A375 (cell line): ENCODE measurements around a stretch of chr16.

- RAMPAGE, long total RNA, result no peak
Measured at GRCh38 chr16:71753361-71753958, 29.0 kb upstream of the PHLPP2 start.

DNA sequence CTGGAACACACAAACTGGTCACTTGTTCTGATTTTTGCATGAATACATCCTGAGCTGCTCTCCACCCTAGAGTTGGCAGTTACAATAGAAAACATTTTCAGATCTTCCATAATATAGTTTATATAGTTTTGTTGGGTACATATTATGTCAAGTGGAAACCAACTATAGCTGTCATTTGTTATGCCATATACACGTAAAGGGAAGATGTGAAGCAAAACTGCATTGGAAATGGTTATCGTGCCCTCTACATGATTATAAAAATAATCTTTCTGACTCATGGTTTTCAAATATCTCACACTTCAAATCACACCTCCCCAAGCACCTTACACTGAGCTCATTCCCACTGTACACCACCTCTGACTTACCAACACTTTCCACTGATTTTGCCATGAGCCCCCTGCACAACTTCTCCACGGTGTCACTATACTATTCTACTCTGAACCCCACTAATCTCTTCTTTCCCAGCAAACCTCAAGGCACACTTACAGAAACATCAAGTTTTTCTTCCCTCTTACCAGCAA lies 18.9 kb downstream of the ZNF821 start:
- RAMPAGE, long total RNA, result no peak

- RAMPAGE, long total RNA, result no peak
Measured at GRCh38 chr16:71881155-71881577, 2.8 kb downstream of the ZNF821 start.

GRCh38 chr16:72986031-72986449 lies 61.9 kb downstream of the ZFHX3 start:
- RAMPAGE, long total RNA, result no peak

DNA sequence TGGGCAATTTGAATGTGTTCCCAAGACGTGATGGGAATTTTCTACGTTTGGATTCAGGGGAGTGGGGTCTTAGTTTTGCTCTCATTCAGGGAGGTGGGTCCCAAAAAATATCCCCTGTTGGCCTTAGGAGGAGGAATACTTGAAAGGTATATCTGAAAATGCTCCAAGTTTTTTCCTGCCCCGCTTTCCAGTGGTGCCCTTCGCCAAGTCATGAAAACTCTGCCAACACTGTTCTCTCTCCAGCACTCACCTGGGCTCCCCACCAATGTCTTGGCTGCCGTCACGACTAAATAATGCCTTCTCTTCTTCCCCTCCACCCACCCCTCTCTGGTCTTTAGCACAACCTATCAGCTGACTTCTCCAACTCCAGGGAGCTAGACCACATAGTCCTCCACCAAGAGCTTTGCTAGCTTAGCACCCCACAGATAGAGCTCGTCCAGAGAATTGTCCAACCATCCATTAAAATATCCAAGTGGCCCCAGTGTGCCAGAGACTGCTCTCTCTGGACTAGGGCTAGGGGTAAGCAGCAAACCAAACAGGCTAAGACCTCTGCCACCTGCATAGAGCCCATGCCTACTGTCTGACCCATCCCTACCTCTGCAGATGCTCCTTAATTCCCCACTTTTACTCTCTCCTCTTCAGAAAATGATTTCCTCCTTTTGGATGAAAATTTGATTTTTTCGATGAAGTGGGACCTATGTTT lies 30.5 kb downstream of the ZFHX3 start:
- RAMPAGE, long total RNA, result no peak

- RAMPAGE, long total RNA, result no peak
Measured at GRCh38 chr16:73019327-73019999, 28.5 kb downstream of the ZFHX3 start.

GRCh38 chr16:73048357-73049492 lies 797 bp upstream of the ZFHX3 start:
- RAMPAGE, long total RNA, result no peak

DNA sequence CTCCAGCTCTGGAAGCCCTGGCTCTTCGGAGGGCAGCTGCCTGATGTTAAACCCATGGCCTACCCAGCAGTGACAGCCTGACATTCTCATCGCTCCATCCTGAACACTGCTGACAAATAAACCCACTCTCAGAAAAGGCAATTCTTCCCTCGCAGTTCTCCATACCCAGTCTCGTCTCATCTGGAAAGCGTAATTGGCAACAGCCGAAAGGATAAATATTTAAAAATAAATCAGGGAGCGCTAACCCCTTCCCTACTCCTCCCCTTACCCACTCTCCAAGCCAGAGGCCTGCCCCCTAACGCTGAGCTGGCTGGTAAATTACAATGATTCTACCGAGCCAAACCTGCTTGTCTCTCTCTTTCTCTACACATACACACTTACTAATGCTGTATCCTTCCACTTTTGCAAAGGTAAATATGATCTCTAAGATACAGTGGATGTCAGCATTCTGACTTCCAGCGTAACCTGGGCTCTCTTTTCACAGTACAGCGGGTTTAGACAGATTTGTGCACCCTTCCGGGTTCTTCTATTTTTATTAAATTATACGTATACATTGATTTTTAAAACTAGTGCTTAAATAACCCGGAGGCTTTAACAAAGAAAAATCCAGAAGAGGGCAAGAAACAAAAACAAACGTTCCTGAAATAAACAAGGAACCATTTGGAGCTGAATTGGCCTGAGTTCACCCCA lies 2.9 kb upstream of the ZFHX3 start:
- RAMPAGE, long total RNA, result no peak

GRCh38 chr16:73060846-73061545 lies 13.1 kb upstream of the ZFHX3 start:
- RAMPAGE, long total RNA, result no peak

- RAMPAGE, long total RNA, result no peak
Measured at GRCh38 chr16:73525531-73525794, 477.5 kb upstream of the ZFHX3 start.

DNA sequence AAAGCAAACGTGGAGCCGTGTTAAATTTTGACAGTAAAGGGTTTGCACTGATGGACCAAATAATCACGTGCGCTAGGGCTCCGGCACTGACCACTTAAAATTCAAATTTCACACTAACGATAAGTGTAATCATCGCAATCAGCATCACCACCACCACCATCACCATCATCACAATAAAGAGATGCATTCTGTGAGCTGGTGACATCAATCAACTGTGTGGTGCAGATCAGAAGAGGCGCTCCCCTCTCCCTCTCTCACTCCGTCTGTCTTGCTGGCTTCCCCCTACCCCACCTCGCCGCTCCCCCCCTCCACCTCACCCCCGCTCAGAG lies 405.9 kb upstream of the PSMD7 start:
- RAMPAGE, long total RNA, result no peak

DNA sequence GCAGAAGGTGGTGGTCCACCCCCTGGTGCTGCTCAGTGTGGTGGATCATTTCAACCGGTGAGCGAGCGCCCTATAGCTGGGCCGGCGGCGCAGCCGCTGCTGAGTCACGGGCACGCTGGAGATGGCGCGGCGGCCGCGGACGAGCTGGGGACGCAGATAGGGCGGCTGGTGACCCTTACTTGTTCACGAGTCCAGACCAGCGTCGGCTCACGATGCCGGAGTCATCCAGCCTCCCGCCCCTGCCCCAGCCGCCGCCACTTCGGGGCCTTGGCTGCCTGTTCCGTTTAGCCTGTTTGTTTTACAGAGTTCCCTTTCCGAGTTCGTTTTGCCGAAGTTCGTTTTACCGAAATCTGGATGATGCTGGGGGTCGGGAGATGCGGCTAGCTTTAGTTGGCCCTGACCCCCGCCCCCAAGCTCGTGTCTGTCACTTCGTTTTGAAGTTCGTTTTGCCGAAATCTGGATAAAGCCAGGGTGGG lies 356 bp downstream of the PSMD7 start:
- RAMPAGE, long total RNA, result no peak

DNA sequence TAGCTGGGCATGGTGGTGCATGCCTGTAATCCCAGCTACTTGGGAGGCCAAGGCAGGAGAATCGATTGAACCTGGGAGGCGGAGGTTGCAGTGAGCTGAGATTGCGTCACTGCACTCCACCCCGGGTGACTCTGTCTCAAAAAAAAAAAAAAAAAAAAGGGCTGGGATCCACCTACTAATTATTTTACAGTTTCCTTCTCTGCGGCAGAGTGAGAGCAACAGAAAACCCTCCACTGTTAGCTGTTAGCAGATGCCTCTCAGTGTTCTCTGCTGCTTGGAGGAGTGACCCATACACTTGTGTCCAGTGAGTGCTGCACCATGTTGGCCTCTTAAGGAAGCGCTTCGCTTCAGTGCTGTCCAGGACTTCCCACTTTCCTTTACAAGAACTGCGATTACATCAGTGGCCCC lies 18.3 kb upstream of the CLEC18B start:
- RAMPAGE, long total RNA, result no peak

DNA sequence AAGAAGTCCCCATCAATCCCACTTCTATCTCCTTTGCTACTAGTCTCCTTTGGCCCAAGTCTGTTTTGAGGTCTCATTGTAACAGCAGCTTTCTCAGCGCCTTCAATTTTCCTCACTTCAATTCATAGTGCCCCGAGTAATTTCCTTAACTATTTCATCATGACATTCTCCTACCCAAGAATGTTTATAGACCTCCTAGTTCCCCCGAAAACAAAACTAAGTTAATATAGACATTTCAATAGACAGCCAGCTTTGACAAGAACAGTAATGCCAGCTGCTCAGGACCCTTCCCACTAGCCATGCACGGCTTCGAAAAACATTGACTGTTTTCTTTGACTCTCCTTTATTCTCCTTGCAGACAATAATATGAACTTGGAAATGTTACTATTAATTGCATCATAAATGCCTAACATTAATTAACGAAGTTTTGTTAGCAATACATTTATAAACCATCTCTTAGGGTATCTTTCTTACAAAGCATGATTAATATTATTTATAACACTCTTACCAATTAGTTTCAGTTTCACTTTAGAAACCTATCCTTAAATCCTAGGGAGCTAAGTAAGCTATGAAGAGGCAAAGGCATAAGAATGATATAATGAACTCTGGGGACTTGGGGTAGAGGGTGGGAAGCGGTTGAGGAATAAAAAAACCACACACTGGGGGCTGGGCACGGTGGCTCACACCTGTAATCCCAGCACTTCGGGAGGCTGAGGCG lies 22.8 kb downstream of the GLG1 start:
- RAMPAGE, long total RNA, result no peak

DNA sequence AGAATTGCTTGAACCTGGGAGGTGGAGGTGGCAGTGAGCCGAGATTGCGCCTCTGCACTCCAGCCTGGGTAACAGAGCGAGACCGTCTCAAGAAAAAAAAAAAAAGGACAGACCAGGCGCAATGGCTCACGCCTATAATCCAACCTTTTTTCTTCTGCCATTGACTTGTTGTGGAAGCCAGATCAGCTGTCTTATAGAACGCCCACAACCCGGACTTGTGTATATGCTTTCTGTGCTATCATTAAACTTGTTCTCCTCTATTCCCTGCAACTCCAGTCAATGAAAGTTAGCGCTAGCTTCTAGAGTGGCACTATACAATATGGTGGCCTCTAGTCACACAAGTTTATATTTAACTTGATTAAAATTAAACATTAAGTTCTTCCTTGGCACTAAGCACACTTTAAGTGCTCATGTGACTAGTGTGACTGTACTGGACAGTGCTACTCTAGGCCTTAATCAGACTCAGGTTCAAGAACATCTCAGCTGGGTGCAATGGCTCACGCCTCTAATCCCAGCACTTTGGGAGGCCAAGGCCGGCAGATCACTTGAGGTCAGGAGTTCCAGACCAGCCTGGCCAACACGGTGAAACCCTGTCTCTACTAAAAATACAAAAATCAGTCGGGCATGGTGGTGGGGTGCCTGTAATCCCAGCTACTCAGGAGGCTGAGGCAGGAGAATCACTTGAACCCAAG lies 18.7 kb upstream of the GLG1 start:
- RAMPAGE, long total RNA, result no peak

GRCh38 chr16:74734008-74734920 lies 33.6 kb upstream of the MLKL start:
- RAMPAGE, long total RNA, result no peak

DNA sequence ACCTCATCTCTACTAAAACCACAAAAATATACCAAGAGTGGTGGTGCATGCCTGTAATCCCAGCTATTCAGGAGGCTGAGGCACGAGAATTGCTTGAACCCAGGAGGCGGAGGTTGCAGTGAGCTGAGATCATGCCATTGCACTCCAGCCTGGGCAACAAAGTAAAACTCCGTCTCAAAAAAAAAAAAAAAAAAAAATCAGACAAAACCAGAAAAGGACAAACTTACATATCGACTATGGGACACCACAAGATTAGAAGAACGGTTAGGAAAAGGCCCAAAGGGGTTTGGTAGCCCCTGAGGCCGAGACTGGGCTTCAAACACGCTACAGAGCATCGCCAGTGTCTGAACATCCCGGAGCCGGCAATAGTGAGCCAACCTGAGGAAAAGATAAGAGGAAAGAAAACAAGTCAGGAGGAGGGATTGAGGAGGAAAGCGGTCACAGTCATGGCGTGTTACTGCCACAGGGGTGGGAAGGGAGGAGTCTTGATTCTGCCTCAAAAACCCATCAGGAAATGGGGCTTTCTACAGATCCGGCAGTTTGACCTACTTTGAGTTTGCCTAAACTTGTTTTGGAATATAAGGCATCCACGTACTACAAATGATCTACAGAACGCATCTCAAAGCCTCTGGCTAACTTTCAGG lies 96.9 kb downstream of the WDR59 start:
- RAMPAGE, long total RNA, result no peak

DNA sequence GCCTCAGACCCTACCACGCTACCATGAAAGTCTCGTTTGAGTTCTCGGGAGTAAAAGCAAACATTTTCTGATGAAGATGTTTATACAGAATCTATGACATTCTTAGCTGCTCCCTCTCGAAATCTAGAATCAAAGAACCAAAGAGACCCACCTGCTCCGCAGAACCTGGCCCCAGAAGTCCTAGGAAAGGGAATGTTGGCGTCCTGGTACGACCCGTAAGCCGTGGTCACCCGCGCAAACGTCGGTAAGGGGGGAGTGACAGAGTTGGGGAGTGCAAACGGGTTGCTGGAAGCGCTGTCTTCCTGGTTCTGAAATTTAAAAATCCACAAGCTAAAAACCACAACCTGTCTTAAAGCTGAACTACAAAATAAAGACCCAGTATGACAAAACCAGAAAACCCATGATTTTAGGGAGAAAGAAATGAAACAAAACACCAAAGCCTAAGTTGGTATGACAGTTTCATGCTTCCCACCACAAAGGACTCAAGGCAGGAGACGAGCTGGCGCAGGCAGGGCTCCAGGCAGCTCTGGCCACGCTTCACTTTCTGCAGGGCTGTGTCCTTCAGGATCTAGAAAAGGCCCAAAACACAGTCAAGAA lies 75.5 kb downstream of the WDR59 start:
- RAMPAGE, long total RNA, result no peak

DNA sequence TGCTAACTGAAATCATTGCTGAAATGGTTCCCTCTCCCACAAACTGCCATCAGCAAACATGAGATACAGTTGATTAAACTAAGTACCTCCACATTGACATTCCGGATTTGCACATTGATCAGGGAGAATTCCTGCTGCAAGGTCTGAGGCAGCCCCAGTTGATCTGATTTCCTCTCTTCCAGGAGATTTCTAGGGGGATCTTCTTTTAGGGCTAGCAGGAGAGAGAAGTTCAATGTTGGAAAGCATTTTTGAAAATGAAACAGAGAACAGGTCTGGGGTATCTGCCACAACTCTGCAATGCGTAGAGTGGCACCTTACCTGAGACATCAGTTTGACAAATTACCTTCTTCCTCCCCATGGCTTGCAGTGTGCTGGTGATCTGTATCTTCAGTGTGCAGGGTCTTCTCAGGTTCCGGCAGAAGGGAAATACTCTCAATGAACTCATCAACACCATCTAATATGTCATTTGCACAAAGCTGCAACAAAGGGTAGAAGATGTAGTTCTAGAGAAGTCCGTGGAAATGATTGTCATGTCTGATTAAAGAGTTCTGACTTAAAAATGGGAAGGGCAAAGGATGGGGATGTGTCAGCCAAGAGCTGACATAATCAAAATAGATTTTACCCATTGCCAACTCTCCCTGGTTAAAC lies 69.0 kb downstream of the WDR59 start:
- RAMPAGE, long total RNA, result no peak

GRCh38 chr16:74942088-74942414 lies 42.9 kb downstream of the WDR59 start:
- RAMPAGE, long total RNA, result no peak